Left cardiac atrium (tissue), 1 donor: ENCODE measurements around the genes CERS6 and SSB.

DNA sequence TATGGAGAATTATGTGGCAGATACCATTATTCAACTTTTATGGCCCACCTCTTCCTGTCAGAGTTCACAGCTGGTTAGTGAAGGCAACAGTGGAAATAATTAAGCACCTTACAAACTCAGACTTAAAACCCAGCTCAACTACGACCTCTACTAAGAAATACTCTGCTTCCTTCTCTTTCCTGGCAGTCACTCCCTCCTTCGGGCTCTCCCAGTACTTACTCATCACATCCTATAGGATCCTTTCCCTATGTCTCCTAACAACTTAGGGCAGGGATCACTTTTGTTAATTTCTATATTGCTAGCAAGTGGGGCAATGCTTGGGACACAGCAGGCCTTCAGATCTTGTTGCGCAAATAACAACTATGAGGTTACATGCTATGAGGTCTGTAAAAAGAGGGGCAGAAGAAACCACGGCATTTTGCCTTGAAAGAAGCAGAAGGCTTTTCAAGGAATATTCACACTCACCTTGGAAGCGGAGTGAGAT is 2.3 kb downstream of the STK39 start:
- PRO-cap: no peak

- PRO-cap: bidirectional peak, plus-strand start at chr2:168456292, minus-strand start at chr2:168456123
Observed at GRCh38 chr2:168455568-168456824, at the start of gene CERS6. CERS6 (plus strand) TSS chr2:168456272.

- PRO-cap: no peak
Observed at GRCh38 chr2:168524874-168525133, 68.7 kb downstream of the CERS6 start.

GRCh38 chr2:168700419-168701235 is 101.8 kb upstream of the NOSTRIN start:
- PRO-cap: no peak

DNA sequence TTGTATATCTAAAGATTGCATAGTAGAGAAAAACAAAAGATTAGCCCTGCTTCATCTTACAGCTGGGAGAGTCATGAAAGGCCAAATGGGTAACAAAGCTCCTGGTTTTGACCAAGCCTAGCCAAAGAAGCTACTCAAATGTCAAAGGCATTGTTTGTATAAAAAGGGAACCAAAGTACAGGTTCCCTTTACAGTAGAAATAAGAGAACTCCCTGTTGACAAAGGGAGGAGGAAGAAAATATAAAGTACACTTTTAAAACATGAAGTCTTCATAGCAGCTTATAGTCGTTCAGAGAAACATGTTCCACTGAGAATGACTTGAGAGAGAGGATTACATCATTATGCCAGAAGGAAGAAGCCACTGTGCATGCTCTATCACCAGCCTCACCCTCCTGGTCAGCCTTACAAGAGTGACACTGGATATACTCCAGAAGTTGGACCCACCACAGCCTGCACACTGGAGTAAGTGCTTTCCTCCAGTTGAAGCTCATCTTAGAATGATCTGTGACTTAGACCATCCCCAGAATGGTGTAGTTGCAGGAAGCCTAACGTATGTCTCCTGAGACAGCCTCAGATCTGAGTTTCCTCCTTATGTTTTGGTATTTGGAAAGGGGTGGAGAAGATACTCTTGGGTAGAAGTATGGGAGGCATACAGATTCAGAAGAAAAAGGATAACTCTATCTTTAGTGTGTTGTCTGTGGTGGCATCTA is 2.4 kb upstream of the DHRS9 start:
- PRO-cap: no peak

GRCh38 chr2:169072037-169072474 is 2.7 kb downstream of the DHRS9 start:
- PRO-cap: no peak

GRCh38 chr2:169716436-169716891 is 17.2 kb upstream of the KLHL23 start:
- PRO-cap: no peak

DNA sequence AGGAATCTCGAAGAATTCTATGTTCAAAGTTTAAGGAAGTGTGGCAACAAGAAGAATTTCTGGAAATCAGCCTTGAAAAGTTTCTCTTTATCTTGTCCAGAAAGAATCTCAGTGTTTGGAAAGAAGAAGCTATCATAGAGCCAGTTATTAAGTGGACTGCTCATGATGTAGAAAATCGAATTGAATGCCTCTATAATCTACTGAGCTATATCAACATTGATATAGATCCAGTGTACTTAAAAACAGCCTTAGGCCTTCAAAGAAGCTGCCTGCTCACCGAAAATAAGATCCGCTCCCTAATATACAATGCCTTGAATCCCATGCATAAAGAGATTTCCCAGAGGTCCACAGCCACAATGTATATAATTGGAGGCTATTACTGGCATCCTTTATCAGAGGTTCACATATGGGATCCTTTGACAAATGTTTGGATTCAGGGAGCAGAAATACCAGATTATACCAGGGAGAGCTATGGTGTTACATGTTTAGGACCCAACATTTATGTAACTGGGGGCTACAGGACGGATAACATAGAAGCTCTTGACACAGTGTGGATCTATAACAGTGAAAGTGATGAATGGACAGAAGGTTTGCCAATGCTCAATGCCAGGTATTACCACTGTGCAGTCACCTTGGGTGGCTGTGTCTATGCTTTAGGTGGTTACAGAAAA is 2.0 kb downstream of the KLHL23 start:
- PRO-cap: no peak

- PRO-cap: no peak
Observed at GRCh38 chr2:169768593-169769202, 30.0 kb upstream of the SSB start.

- PRO-cap: bidirectional peak, plus-strand start at chr2:169798889, minus-strand start at chr2:169798747; unidirectional peak, plus-strand start at chr2:169799127
Observed at GRCh38 chr2:169798512-169799673, at the start of gene SSB. SSB (plus strand) TSS chr2:169798871.

DNA sequence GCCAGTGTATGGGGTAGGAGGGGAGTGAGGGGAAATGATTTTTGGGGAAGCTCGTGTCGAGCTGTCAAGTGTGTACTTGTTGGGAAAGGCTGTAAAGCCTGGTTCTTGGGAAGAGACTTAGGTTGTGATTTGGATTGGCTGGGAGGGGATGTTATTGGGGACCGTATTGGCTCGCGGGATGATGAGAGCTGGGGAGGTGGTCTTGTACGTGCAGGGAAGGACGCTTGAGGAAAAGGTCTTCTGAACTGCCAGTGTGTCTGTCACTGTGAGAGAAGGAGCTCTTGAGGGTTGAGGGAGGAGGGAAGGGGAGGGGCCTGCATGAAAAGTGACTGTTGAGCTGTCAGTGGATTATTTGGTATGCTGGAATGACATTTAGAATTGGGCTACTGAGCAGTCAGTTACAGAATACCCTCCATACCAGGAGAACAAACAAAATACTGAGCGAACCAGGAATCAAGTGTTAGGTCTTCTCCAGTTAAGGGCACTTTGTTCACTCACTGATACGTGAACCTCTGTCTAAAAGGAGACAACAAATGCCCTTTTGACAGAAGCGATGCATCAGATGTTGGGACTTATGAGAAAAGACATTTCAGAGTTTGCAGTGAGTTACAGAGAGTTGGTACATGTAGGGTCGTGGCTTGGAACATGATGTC is 1.2 kb downstream of the UBR3 start:
- PRO-cap: unidirectional peak, minus-strand start at position 265 of the sequence

DNA sequence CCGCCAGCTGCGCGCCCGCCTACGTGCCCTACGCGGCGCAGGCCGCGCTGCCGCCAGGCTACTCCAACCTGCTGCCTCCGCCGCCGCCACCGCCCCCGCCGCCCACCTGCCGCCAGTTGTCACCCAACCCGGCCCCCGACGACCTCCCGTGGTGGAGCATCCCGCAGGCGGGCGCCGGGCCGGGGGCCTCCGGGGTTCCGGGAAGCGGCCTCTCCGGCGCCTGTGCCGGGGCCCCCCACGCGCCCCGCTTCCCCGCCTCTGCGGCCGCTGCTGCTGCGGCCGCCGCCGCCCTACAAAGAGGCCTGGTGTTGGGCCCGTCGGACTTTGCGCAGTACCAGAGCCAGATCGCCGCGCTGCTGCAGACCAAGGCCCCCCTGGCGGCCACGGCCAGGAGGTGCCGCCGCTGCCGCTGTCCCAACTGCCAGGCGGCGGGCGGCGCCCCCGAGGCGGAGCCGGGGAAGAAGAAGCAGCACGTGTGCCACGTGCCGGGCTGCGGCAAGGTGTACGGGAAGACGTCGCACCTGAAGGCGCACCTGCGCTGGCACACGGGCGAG is 1.6 kb downstream of the SP5 start:
- PRO-cap: no peak

GRCh38 chr2:170973272-170973606 is 44.2 kb downstream of the GORASP2 start:
- PRO-cap: no peak

DNA sequence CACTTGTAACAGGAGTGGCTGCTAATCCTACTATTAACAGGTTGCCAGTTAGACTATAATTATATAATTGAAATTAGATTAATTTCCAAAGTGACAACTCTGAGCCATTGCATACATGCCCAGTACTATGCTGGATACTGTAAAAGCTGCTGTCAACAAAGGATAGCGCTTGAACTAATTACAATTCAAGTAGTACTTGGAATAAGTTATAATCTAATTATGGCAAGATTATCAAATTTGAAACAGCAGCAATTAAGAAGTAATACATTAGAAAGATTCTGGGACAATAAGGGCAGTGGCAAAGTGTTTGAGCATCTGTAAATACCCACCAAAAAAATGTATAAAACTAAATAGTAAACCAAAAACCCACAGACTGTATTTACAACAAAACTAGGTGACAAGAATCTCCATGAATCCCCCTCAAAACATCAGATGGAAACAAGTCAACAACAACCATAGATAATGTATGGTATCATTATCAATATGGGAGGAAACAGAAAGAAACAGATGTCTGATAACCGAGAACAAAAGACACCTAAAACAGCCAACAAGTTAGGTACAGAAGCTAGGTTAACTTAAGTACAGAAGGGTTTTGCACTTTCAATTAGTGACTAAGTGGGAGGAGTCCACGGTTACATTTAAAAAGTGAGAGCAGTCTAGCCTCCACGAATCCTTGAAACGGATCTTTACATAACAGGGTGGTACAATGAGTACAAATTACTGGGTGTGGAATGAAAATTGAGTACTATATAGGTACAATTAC is 76.9 kb downstream of the TLK1 start:
- PRO-cap: no peak

DNA sequence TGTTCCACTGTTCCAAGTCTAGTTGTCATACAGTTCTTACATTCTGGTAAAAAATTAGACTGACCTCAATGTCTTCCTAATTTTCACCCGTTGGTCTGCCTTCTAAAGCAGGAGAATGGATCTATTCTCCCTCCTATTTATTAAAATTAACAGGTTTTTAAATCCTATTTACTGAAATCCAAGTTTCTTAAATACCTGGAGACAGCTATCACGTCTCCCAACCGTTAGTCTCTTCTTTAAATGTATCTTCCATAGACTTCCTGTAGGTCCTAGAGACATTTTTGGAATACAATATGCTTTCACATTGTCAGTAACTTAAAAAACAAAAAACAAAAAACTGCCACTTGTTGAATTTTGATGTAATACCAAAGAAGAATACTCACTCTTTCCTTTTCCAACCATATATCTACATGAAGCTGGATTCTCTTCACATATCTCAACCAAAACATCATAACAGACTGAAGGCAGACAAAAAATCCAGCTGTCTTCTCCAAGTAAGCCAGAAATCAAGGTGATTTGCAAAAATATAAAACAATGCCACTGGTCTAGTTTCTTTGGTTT is 4.8 kb downstream of the TLK1 start:
- PRO-cap: no peak

- PRO-cap: no peak
Observed at GRCh38 chr2:171415885-171416568, 17.8 kb downstream of the METTL8 start.

DNA sequence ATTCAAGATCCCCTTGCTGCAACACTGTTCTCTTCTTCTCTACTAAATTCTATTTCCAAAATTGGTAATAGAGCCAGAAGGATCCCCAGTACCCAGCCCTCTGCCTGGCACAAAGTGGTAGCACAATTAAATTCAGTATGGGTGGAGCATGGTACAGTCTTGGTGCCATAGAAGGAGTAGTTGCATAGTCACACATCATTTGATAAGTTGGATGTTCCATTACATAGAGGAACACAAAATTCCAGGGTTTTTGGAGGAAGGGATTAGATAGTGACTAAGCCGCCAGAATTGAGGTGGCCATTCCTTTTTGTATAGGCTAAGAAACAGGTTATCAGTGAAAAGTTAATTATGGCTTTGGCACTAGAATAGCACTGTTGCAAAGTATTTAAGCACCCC is 34.4 kb downstream of the CYBRD1 start:
- PRO-cap: no peak

DNA sequence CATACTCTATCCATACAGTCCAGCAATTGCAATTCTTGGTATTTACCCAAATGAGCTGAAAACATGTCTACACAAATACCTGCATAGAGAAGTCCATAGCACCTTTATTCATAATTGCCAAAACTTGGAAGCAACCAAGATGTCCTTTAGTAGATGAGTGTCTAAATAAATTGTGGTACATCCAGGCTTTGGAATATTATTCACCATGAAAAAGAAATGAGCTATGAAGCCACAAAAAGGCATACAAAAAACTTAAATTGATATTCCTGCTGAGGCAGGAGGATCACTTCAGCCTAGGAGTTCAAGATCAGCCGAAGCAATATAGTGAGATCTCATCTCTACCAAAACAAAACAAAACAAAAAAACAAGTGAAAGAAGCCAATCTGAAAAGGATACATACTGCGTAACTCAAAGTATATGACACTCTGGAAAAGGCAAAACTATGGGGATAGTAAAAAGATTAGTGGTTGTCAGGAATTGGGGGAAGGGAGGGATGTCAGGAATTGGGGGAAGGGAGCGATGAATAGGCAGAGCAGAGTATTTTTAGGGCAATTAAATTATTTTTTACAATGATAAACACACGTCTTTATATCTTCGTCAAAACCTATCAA is 84.7 kb downstream of the DYNC1I2 start:
- PRO-cap: no peak

DNA sequence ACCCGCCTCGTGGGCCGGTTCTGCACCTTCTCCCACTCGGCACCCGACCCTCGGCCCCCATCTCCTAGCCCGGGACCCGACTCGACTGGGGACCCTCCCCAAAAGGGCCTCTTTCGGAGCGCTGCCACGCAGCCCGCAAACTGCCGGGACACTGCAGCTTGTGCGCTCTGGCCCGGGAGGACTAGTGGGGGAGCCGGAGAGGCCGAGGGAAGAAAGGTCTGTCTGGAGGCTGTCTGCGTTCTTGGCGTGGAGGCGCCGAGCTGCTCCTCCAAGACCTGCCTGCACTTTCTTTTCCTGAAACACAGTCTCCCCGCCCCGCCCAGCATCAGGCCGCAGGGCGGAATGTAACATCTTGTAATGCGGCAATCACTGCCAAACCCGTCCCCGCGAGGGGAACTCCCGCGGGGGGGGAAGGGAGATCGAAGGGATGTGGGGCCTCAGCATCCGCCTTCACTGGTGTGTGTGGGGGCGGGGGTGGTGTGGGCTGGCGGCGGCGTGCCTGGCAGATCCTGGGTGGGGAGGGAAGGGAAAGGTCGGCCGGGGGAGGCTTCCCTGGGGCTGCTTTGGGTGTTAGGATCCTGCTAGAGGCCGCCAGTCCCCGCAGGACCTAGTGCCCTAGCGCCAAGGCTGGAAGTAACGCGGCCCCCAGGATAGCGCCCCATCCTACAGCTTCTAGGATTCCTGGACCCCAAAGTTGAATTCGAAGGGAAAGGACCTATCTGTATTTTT is 7.3 kb downstream of the DLX2 start:
- PRO-cap: no peak

DNA sequence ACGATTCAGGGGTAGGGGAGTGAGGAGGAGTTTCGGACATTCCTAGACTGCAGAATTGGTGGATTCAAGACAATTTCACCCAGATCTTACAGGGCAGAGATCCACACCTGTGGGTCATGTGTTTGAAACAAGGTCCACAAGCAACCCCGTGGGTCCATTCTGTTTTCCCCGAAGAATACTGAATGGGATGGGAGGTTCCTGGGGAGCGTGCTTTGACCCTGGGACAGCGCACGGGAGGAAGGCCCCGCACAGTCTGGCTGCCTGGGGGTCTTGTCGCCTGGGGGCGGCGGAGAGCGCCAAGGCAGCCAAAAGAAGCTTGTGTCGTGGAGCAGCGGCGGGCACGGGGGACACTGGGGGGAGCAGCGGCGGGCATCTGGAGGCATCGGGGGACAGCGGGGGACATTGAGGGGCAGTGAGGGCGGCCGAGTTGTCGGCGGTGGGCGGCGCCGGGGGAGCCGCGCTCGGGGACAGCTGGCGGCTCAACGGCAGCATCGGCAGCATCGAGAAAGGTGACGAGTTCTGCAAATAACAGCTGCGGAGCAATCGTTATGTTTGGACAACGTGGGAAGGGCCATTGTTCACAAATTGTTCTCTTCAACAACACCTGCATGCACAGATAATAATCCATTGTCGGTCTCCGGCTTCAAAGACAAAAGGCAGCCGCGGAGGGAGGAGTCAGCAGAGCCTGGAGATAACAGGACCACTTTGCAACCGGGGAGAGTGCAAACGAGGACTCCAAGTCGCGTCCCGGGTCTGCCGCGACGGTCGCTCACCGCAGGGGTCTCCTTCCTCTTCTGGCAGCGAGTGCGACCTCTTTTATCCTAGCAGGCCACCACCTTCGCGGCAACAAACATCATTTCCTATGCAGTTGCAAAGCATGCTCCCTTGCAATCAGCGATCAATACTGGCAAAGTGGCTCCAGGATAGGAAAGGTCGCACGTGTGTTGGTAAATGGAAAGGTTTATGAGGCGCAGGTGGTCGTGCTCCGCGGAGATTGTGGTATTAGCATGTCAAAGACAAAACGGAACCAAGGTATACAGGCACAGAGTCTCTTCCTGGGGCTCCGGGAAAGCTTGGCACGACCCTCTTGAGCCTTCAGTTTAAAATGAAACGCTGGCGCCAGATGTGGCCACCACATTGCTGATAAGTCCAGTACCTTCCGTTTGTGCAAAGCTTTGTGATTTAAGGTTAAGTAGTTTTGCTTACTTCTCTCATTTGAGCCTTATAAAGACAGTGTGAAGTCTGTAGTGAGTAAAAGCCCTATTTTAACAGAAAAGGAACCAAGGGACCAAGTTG is 132.3 kb upstream of the DLX2 start:
- PRO-cap: bidirectional peak, plus-strand start at position 703 of the sequence, minus-strand start at position 523 of the sequence